T47D (cell line): Measurements from ENCODE around the genes ENG, ST6GALNAC6 and EEIG1.

- RRBS = no CpG with 5 or more reads among the region's 4 CpGs
These were observed 40.5 kb downstream of the NIBAN2 start for GRCh38 chr9:127528381-127528863.

GRCh38 chr9:127545253-127546299, 23.3 kb downstream of the NIBAN2 start:
- RRBS = 9% methylated on average over 4 of the region's 25 CpGs

- RRBS = 2% methylated on average over 12 of the region's 22 CpGs
These were observed 816 bp downstream of the NIBAN2 start for GRCh38 chr9:127568016-127568498.

GRCh38 chr9:127734509-127734946, 566 bp downstream of the TOR2A start:
- RRBS = 25% methylated on average over 2 of the region's 17 CpGs

GRCh38 chr9:127808480-127808808, 5.8 kb downstream of the FPGS start:
- RRBS = no CpG with 5 or more reads among the region's 13 CpGs

DNA sequence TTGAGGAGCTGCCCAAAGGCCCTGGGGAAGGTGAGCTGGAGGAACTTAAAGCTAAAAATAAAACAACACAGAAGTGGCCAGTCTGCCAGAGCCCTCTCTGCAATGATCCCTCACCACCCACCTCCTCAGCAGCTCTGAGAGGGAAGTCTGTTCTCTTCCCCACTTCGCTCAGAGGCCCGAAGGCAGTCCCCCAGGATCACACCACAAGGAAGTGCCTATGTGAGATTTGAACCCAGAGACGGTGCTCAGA, 879 bp downstream of the ENG start:
- RRBS = no CpG with 5 or more reads among the region's 3 CpGs

GRCh38 chr9:127853904-127854996, at the start of gene ENG:
TSS of gene ENG (minus strand) at chr9:127854658.
- RRBS = 29% methylated on average over 12 of the region's 46 CpGs

DNA sequence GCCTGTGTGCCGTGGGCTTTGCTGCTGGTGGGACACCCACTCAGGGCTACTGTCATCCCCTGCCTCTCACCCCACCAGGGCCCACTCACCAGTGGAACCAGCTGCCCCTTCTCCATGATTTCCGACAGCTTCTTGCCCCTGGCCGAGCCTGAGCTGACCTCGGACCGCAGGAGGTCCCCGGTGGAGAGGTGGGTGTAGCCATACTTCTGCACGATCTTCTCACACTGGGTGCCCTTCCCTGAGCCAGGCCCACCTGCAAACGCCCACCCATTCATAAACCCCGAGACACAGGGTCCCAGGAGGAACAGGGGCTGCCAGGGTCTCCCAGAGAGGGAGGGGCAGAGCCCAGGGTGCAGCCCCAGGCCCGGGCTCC, 4.9 kb downstream of the AK1 start:
- RRBS = no CpG with 5 or more reads among the region's 10 CpGs

DNA sequence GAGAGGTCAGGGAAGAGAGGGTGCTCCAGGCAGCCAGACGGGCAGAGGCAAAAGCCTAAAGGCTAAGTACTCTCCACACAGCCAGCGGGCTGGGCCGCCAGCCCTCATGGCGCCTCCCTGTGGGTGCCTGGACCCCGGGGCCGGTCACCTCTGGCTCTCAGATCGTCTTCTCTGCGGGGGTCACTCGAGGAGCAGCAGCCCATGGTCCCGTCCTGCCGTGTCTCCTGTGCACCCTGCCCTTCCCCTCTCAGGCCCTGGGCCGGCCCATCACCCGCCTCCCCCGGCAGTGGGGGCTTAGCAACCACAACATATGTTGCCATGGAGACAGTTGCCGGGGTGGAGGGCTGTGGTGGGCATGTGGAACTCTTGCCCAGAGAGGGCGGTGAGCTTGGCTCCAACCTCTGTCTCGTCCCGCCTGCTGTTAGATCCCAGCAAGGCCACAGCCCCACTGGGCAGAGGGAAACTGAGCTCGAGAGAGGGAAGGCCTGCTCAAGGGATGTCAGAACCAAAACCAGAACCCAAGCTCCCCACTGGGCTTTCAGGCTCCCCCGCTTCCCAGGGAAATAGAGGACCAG, 4.1 kb downstream of the AK1 start:
- RRBS = 87% methylated on average over 2 of the region's 20 CpGs

DNA sequence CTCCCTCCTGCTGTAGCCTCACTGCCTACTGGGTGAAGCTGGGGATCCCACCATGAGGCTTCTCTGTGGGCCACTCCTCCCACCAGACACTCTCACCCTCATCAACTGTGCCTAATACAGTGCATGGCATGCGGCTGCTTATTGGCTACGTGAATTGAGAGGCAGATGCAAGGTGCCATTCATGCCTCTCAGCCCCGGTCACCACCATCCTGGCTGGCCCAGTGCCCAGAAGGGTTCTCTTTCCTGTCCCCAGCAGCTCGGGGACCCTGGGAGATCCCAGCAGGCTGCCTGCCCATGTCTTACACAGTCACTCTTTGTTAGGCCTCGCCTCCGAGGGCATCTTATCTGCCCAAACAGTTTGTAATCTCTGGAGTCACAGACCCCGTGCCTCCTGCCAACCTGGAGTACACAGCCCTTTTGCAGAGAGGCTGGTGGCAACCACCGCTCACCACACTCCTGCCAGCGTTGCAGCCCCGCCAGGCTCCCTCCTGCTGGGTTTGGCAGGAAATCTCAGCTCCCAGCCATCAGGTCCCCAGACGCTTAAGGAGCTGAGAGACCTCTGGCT, 6.9 kb upstream of the AK1 start:
- RRBS = no CpG with 5 or more reads among the region's 11 CpGs

GRCh38 chr9:127899507-127900063, at the start of gene ST6GALNAC6:
TSS of gene ST6GALNAC6 (minus strand) at chr9:127899603.
- RRBS = 2% methylated on average over 27 of the region's 50 CpGs

GRCh38 chr9:127927133-127927862, 3.3 kb downstream of the PIP5KL1 start:
- RRBS = 58% methylated on average over 20 of the region's 54 CpGs

- RRBS = 79% methylated on average over 2 of the region's 18 CpGs
These were observed 3.6 kb upstream of the DPM2 start for GRCh38 chr9:127940968-127941907.

DNA sequence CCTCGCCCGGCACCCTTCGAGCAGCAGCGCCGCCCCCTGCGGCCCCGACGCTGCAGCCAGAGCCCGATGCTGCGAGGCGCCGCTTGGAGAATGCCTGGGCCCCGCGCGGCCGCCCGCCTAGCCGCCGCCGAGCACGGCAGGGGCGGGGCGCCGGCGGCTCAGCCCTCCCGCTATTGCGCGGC, at the start of gene EEIG1:
EEIG1 (minus strand) TSS at position 92 of the 182 bp plus-strand sequence.
- RRBS = no CpG with 5 or more reads among the region's 28 CpGs

DNA sequence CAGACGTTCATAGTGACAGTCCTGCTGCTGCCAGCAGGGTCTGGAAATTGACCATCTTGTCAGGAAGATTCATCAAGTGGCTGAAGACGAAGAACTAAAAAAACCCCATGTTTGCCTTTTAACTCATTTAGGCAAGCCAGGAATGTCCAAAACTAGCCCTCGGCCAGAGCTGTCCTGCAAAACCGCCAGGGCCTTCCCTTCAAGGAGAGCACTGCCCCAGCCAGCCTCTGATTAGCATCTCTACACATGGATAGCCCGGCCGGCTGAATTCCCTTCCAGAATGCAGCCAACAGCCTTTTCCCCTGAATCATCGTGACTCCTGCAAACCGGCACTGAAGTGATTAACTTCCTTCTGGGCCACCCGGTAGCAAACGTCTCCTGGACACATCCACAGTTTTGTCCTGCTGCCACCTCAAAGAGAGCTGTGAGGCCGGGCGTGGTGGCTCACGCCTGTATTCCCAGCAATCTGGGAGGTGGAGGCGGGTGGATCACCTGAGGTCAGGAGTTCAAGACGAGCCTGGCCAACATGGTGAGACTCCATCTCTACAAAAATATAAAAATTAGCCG, 20.9 kb upstream of the EEIG1 start:
- RRBS = 2% methylated on average over 4 of the region's 16 CpGs

DNA sequence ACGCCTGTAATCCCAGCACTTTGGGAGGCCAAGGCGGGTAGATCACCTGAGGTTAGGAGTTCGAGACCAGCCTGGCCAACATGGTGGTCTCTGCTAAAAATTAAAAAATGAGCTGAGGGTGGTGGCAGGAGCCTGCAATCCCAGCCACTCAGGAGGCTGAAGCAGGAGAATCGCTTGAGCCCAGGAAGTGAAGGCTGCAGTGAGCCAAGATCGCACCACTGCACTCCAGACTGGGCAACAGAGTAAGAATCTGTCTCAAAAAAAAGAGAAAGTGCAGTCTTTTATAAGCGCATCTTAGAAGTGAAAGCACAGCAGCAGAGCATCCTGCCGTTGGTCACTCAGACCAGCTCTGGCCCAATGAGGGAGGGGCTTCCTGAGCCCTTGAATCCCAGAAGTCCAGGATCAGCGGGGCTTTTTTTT, 42.5 kb downstream of the NAIF1 start:
- RRBS = no CpG with 5 or more reads among the region's 8 CpGs

DNA sequence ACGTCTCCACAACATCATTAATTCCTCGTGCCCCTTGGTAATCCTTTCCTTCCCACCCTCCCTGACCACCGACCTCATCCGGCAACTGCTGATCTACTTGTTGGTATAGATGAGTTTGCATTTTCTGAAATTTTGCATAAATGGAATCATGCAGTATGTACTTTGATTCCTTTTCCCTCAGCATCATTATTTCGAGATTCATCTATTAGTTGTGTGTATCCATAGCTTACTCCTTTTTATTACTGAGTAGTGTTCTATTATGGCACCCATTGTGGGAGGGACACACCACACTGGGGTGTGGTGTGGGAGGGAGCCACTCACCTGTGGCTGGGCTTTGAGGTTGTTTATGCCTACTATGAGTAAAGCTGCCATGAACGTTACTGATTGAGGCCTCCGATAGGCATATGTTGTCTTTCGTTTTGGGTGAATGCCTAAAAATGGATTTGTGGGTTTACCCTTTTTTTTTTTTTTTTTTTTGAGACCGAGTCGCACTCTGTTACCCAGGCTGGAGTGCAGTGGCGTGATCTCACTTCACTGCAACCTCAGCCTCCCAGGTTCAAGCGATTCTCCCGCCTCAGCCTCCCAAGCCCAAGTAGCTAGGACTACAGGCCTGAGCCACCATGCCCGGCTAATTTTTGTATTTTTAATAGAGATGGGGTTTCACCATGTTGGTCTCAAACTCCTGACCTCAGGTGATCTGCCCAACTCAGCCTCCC, 36.2 kb downstream of the NAIF1 start:
- RRBS = no CpG with 5 or more reads among the region's 14 CpGs

- RRBS = no CpG with 5 or more reads among the region's 3 CpGs
These were observed 11.0 kb downstream of the NAIF1 start for GRCh38 chr9:128056124-128056478.

- RRBS = no CpG with 5 or more reads among the region's 6 CpGs
These were observed 15.2 kb downstream of the PTGES2 start for GRCh38 chr9:128112272-128112703.